Left lobe of liver (tissue), 1 donor: ENCODE data around the genes MFN2, PRAMEF1 and PRAMEF27.

DNA sequence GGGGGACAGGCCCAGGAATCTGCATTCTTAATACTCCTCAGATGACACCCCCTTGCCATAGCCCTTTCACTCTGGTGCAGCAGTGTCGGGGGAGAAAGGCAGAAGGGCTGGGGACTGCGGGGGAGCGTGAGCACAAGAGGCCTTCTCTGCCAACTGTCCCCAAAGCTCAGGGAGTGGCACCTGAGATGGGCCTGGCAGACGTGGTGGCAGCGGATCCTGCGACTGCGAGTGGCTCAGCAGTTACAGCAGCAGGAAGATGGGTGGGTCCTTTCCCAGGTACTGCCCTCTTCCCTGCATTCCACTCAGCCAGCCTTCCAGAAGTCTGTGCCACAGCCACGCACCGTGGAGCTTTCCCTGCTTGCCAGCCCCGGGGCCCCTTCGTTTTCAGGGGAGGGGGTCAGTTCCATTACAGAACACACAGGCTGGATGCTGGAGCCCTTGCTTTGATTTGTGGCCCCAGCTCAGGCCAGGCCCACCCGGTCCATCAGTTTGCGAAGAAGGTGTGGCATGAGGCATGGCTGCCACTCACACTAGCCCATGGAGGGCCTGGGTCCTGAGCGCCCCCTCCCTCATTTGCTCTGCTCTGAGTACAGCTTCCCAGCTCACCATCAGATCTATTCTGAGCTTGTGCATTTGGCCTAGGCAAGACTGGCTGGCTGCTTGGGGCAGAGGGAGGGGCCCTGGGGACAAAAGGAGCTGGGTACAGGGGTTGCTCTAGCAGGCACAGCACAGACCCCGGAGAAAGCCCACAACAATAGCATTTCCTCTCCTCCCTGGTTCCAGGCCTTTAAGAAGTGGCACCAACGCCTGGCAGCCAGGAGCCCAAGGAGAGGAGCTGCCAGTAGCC lies 17.1 kb downstream of the MTHFR start:
- PRO-cap = no peak

GRCh38 chr1:11839697-11840797 lies 7.5 kb downstream of the NPPA start:
- PRO-cap = unidirectional peak, plus-strand start at chr1:11840008; unidirectional peak, minus-strand start at chr1:11840583

DNA sequence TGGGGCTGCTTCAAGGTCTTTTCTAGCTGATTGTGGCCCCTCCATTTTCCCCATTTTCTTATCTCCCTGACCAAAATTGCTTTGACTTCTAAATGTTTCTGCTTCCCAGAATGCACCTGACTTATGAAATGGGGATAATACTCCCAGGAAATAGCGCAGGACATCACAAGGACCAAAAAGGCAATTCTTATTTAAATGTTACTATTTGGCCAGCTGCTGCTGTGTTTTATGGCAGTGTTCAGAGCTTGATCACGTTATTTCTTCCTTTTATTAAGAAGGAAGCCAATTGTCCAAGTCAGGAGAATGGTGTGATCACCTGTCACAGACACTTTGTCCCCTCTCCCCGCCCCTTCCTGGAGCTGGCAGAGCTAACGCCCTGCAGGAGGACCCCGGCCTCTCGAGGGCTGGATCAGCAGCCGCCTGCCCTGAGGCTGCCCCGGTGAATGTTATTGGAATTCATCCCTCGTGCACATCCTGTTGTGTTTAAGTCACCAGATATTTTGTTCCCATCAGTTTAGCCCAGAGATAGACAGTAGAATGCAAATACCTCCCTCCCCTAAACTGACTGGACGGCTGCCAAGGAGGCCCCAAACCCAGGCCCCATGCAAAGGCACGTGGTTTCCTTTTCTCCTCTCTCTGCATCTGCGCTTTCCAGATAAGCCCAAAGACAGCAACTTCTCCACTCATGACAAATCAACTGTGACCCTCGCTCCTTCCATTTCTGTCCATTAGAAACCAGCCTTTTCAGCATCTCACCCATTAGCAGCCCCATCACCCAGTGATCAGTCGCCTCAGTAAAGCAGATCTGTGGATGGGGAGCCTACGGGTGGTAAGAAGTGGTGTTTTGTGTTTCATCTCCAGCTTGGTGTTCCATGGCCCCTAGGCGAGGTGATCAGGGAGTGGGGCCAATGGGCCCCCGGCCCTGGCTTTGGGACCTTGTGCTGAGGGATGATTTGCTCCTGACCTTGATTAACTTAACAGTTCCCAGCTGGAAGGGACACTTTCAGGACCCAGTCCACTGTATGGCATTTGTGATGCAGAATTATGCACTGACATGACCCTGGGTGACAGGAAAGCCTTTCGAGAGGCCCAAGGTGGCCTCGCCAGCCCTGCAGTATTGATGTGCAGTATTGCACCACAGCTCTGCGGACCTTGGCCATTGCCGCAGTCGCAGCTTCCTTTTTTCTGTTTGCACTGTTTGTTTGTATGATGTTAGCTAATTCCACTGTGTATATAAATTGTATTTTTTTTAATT lies 5.4 kb downstream of the NPPA start:
- PRO-cap = no peak

DNA sequence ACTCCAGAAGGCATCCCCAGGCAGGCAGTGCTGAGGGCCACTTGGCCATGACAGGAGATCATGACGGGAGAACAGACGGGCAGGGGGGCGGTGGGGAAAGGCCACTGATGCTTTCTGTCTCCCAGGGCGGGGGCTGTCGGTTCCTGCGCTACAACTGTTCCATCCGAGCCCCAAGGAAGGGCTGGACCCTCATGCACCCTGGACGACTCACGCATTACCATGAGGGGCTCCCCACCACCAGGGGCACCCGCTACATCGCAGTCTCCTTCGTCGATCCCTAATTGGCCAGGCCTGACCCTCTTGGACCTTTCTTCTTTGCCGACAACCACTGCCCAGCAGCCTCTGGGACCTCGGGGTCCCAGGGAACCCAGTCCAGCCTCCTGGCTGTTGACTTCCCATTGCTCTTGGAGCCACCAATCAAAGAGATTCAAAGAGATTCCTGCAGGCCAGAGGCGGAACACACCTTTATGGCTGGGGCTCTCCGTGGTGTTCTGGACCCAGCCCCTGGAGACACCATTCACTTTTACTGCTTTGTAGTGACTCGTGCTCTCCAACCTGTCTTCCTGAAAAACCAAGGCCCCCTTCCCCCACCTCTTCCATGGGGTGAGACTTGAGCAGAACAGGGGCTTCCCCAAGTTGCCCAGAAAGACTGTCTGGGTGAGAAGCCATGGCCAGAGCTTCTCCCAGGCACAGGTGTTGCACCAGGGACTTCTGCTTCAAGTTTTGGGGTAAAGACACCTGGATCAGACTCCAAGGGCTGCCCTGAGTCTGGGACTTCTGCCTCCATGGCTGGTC lies 5.5 kb upstream of the MFN2 start:
- PRO-cap = no peak

DNA sequence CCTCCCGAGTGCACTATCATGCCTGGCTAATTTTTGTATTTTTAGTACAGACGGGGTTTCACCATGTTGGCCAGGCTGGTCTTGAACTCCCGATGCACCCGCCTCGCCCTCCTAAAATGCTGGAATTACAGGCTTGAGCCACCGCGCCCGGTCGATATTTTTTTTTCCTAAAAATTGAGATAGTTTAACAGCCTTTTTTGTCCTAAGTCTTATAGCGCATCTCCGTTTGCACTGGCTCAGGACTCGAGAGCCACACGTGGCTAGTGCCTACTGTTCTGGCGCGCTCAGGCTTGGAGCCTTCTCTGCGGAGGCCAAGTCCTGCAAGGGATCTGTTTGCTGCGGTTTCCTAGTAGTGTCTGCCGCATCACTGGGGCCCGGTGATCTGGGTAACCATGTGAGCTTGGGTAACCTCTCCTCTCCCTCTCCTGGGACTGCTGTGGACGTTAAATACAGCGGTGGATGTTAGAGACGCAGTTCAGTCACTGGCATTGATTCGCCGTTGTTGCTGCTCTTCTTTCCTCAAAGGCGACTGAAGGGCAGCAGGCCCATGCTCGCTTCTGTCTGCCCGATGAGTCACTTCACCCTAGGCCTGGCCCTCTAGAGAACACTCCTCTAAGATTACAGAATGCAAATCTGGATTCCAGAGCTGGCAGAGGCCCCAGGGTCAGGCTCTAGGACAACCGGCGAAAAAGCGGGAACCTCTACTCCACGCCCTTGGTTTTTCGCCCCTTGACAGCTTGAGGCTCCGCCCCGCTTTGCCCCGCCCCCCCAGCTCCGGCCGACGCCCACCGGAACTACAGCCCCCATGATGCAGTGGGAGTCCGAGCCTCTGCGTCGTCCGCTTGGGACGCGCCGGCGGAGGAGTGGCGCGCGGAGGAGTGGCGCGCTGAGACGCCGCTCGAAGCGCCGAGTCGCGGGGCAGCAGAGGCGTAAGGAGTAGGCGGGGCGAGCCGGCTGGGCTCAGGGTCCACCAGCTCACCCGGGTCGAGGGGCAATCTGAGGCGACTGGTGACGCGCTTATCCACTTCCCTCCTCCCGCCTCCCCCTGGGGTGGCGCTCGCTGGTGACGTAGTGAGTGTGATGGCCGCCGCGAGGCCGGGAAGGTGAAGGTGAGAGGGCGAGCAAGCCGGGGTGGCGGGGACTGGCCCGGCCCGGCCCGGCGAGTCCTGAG lies at the start of gene MFN2:
Gene MFN2 (plus strand): TSS at position 1,069 of the 1,171 bp plus-strand sequence.
- PRO-cap = unidirectional peak, minus-strand start at position 358 of the sequence; bidirectional peak, plus-strand start at position 813 of the sequence, minus-strand start at position 531 of the sequence; bidirectional peak, plus-strand start at position 1,069 of the sequence, minus-strand start at position 998 of the sequence

DNA sequence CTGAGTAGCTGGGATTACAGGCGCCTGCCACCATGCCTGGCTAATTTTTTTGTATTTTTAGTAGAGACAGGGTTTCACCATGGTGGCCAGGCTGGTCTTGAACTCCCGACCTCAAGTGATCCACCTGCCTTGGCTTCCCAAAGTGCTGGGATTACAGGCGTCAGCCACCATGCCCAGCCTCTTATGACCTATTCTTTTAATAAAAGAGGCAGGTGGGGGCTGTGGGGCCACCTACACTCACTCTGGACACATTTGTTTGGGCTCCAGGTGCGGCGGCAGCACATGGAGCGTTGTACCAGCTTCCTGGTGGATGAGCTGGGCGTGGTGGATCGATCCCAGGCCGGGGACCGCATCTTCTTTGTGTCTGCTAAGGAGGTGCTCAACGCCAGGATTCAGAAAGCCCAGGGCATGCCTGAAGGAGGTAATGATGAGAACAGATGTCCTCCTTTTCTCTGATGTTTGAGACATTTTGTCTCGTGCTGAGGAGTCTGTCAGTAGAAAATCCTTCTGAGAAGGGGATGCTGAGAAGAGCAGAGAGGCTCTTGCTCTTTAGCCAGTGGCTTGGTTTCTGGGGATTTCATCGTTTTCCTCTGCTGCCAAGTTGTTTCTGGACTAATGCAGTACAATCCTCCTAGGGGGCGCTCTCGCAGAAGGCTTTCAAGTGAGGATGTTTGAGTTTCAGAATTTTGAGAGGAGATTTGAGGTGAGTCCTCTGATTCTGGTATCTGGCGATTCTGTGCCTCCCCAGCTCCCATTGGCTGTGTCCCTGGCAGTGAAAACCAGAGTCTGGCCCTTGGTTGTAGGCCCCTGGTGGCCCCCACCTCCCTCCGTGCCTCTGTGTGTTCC lies 17.9 kb upstream of the MIIP start:
- PRO-cap = no peak

DNA sequence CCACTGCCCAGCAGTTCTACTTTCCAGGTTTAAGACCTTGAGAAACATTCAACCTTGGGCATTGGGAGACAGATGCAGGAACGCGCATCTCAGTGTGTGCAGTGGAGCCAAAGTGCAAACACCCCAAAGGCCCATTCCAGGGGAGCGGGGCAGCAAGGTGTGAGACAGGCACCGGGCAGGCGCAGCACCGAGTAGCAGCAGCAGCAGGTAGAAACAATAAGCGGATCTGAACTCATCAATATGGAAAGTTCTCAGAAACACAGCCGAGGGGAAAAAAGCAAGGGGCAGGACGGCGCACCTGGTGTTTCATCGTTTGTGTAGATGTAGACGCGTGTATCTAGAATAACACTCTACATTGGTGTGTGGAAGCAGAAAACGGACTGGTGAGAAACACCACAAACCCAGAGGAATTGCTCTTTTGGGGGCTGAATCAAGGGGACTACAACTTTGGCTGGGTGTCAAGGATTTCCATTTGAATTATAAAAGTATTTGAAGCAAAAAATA lies 8.1 kb upstream of the TNFRSF1B start:
- PRO-cap = no peak

GRCh38 chr1:12178829-12179645 lies 12.2 kb downstream of the TNFRSF1B start:
- PRO-cap = no peak

DNA sequence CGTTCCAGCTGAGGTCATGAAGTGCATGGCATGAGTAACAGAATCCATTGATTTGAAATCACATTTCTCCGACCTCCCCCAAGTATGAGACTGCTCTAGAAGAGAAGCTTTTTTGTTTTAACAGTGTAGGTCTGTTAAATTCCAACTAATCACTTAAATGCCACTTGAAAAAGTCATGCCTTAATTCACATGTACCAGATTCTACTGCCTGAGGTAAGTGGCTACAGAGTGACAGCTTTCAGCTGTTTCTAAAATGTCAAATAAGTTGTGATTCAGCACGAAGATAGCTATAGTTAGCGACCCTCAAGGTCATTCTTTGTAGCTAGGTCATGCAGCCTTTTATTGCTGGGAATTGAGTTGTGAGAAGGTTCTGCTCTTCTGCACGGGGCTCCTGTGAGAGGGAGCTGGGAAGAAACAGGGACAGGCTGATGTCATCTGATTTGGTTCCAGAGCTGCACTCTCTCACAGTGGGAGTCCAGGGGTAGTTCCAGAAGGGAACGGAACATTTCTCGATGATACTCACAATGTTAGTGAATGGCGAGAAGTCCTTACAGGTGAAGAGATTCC lies 112.7 kb downstream of the VPS13D start:
- PRO-cap = no peak

DNA sequence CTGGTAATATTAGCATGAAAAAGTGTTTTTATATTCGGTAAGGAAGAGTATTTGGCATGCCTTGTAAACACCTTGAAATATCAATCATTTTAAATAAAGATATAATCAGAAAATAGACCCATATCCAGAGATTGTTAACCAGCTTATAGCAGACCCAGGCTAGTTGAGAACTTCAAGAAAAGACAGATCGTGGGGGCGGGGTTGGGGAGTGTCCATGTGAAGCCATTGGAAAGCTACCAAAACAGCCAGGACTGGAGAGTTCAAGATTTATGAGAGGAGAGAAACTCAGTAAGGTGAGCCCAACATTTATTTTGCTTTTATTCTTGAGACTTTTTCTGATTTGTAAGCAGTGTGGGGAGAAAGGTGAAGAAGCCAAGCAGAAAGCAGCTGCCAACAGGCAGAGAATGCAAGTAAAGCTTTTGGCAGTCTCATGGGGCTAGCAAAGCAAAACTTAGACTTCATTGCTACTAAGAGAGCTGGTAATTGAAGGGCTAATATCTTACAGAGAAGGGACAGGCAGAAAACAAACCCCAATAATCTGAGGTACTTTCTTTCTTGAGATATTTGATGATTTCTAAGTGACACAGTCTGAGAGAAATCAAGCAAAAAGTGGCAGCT lies 179.9 kb downstream of the VPS13D start:
- PRO-cap = no peak

- PRO-cap = no peak
These were observed 163.5 kb downstream of the DHRS3 start for GRCh38 chr1:12454424-12454961.

- PRO-cap = unidirectional peak, plus-strand start at chr1:12476329
These were observed 142.0 kb downstream of the DHRS3 start for GRCh38 chr1:12476028-12476445.

GRCh38 chr1:12490430-12491016 lies 127.5 kb downstream of the DHRS3 start:
- PRO-cap = no peak

DNA sequence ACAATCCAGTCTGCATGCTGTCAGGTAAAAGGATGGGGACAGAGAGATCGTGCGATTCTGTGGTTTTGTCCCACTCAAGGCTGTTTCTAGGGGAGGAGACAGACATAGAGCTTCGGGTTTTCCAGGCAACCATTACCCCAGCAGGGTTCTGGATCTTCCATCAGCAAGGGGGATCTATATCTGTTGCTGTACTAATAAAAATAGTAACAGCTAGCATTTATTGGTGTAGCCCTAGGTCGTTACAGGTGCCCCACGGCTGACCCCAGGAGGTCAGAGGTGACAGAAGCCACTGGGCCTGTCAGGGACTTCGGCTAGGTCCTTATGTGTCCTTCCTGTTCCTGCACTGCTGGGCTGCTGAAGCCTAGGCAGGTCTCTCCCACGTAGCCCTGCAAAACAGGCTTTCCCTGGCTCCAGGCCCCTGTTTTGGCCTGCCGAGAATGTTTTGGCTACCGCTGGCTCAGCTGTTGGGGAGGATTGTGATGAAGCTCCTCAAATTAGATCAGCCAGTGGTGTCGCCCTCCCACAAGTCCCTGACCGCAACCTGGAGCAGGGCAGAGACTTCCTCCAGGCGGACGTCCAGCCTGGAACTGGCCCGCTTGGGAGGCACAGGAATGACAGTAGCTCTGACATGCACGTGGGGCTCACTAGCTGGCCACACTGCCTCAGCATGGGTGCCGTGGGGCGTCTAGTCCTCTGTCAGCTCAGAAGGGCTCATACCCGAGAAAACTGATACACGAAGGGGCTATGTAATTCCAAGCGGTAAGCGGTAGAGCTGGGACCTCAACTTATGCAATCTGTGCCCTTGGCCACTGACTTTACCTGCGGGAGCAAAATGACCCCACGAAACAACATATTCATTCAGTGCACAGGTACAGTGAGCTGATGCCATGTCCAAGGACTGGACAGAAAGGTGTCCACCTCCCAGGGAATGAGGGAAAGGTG lies 26.8 kb downstream of the DHRS3 start:
- PRO-cap = no peak

DNA sequence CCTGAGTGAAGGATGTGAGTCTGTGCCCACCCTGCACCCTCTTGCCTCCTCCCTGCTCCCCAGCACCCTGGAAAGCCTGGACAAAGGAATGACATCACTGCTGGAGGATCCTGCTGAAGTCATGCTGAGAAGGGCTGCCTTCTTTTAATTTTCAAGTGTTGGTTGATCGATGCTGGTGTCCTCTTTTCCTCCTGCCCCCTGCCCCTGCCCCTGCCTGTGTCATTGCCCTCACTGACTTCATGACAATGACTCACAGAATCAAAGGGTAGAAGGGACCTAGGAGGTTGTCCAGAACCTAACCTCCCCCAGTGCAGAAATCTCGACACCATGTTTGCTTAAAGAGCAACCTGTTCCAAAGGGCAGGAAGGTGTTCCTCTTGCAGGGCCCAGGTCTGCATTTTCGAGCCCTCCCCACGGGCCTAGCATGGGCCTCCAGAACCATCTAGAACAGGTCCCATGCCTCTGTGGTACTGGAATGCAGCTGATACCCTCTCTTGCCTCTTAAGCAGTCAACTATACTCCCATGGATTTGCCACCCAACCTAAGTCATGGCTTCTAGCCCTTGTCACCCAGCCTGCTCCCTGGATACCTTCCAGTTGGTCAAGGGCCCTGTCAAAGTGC lies 9.5 kb downstream of the DHRS3 start:
- PRO-cap = no peak

DNA sequence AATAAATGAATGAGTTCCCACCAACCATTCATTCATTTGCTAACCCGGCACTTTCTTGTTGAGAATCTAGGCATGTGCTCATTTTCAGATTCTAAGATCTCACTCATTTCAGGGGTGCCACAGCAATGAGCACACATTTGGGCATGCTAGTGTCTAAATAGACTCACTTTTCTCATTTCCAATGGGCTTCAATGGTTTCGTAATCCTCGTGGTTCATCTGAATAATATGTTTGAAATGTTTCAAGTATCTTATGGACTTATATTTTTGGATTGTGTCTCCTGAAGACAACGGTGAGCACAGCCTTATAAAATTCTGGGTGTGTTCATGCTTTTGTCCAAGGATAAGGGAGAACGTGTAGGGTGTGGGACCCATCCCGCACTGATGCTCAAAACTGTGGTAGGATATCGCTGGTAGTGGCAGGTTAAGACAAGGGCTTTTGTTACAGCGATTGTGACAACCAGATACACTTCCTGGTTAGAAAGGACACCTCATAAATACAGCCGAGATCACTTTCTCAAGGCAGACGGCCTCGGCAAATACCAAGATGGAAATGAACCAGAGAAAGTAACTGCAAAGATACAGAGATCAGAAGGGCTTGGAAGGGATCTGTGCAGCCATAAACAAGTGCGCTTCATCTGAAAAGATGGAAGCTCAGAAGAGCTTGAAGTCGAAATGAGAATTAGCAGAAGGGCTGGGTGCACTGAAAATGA lies 7.3 kb downstream of the DHRS3 start:
- PRO-cap = no peak

GRCh38 chr1:12615196-12615569 lies 2.8 kb downstream of the DHRS3 start:
- PRO-cap = unidirectional peak, plus-strand start at chr1:12615226; bidirectional peak, plus-strand start at chr1:12615269, minus-strand start at chr1:12615331

DNA sequence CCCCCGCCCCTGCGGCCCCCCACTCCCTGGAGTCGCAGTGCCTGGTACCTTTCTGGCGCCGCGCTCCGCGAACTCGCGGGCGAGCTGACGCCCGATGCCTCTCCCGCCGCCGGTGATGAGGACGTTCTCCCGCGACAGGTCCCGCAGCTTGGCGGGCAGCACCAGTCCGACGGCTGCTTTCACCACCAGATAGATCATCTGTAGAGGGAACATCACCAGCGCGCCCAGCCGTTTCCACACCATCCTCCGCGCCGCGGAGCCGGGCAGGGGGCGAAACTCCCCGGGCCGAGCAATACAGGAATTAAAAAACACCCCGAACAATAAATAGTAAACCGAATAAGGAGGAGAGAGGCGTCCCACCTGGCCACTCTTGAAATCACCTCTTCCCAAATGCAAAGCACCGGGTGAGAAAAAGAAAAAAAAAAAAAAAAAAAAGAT lies 885 bp downstream of the DHRS3 start:
- PRO-cap = no peak

GRCh38 chr1:12791202-12791463 lies at the start of gene PRAMEF1:
Gene PRAMEF1 (plus strand): TSS chr1:12791397.
- PRO-cap = no peak

DNA sequence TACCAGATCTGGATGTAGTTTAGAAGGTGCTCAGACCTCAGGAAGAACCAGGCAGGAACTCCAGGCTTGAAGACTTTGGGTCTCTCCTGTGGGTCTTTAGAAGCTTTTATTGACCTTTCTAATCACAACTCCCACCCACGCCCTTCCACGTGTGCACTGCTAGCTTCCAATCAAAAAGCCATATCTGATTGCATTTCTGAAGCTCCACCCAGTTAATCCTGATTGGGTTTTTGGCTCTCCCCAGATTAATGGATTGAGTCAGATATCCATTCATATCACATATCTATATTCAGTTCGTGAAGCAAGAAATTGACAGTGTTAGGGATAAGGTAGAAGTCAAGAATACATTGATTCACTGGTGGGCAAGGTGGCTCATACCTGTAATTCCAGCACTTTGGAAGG lies at the start of gene PRAMEF27:
Gene PRAMEF27 (minus strand): TSS at position 165 of the 402 bp plus-strand sequence.
- PRO-cap = no peak